H1 (cell line): ENCODE measurements around a stretch of chr1.

- RRBS: no CpG with 5 or more reads among the region's 7 CpGs
CAGE:
- cytosol, long polyA plus RNA: no peak
- long polyA plus RNA: no peak
- nucleus, long polyA plus RNA: start-site peak on the plus strand at chr1:236747774-236748006, 9 reads
Measured at GRCh38 chr1:236747489-236748036, 47.5 kb upstream of the MTR start.

- RRBS: no CpG with 5 or more reads among the region's 28 CpGs
CAGE:
- cytosol, long polyA plus RNA: no peak
- long polyA plus RNA: no peak
- nucleus, long polyA plus RNA: no peak
Measured at GRCh38 chr1:236997164-236998400, 6.7 kb downstream of the MT1HL1 start.

GRCh38 chr1:236998524-236998855, 5.8 kb downstream of the MT1HL1 start:
- RRBS: no CpG with 5 or more reads among the region's 3 CpGs
CAGE:
- cytosol, long polyA plus RNA: no peak
- long polyA plus RNA: no peak
- nucleus, long polyA plus RNA: no peak

DNA sequence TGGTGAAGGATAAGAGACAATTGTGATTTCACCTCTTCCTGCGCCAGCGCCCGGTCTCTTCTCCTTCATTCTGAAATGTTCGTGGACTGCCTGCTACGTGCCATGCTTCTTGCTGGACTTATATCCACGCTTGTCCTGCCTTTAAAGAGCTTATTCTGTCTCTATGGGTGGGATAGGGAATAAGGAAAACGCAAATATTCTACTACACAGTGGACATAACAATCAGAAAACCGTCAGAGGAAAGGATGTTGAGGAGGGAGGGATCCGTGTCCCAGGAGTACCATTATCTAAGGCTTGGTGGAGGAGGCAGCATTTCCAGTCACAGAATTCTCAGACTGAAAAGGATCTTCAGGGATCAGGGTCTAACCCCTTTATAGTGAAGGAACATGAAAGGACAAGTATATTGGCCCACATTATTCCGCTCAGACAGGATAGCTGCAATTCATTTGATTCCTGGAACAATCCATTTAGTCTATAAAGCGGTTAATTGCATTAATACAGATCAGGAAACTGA, 11.6 kb downstream of the RYR2 start:
- RRBS: no CpG with 5 or more reads among the region's 11 CpGs
CAGE:
- cytosol, long polyA plus RNA: no peak
- long polyA plus RNA: no peak
- nucleus, long polyA plus RNA: no peak

- RRBS: no CpG with 5 or more reads among the region's 5 CpGs
CAGE:
- cytosol, long polyA plus RNA: no peak
- long polyA plus RNA: no peak
- nucleus, long polyA plus RNA: no peak
Measured at GRCh38 chr1:237940646-237940984, 49.9 kb upstream of the ZP4 start.

DNA sequence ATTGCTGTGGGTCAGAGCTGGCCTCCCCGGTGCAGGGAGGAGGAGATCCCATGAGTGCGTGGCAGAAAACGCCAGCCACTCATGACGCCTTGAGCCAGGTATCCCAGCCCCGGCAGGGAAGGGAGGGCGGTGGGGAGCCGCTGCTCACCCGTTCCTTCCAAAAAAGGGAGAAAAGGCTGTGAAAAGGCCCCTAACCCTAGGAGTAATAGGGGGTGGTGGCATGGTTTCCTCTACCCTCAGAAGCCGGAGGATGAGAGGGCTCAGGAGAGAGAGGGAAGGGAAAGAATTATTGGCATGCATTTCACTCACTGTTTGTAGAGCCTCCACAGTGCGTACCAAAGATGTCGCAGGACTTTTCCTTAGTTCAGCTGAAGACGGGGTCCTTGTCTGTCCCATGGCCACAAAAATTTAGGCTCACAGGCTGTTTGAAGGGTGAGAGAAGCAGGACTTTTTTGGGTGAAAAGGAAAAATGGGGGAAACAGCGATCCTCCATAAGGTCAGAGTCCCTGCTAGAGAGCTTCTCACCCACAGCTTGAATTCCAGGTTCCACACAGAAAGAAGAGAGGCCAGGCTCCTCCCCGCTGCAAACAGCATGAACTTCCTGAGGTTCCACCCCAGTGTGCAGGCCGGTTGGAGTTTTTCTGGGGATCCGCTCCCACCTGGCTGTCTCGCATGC, 594.9 kb upstream of the ZP4 start:
- RRBS: 95% methylated on average over 4 of the region's 17 CpGs
CAGE:
- cytosol, long polyA plus RNA: no peak
- long polyA plus RNA: no peak
- nucleus, long polyA plus RNA: no peak

- RRBS: no CpG with 5 or more reads among the region's 1 CpG
CAGE:
- cytosol, long polyA plus RNA: no peak
- long polyA plus RNA: no peak
- nucleus, long polyA plus RNA: no peak
Measured at GRCh38 chr1:239447200-239447541, 60.8 kb downstream of the CHRM3 start.

DNA sequence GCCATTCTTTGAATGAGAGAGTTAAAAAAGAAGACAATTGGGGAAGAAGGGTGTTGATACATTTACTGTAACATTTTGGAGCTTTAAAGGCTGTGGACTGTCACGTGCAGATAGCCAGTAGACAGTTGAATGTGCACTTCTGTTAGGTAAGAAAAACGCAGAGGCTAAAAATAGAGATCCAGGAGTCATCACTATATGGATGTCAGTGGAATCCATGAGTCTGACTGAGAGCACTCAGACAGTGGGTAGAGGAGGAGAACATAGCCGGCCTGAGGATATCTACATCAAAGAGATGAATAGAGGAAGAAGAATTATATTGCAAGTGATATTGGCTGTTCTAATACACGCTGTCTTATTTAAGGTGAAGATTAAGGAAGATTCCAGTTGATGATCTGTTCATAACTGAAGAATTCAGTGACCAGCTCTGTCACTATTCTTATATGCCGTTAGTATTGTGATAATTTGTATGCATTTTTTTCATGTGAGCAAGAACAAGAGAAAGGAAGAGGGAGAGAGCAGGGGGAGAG, 344.8 kb downstream of the CHRM3 start:
- RRBS: no CpG with 5 or more reads among the region's 5 CpGs
CAGE:
- cytosol, long polyA plus RNA: no peak
- long polyA plus RNA: no peak
- nucleus, long polyA plus RNA: no peak

DNA sequence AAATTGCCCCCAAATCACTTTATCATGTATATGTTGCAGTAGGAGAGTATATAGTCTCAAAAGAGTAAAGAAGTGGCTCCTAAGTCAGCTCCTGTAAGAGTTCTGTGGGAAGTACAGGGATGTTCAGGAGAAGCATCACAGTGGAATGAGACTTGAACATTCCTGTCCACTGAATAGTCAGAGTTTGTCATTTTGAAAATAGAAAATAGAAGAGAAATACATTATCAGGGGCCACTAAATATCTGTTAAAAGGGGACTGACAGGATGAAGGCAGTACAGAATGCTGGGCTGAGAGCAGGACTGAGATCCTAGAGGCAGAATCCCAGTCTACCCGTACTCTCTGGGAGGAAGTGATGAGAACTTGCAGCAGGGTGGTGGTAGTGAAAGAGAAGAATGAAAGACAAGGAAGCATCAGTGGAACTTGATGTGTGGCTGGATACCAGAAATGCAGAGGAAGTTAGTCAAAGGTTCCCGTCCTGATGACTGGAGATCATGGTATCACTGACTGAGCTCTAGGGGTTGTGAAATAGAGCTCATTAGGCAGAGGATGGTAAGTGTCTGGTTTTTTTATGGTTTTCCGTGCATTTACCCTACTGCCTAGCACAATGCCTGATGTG, 153.4 kb downstream of the FMN2 start:
- RRBS: no CpG with 5 or more reads among the region's 3 CpGs
CAGE:
- cytosol, long polyA plus RNA: no peak
- long polyA plus RNA: no peak
- nucleus, long polyA plus RNA: no peak

DNA sequence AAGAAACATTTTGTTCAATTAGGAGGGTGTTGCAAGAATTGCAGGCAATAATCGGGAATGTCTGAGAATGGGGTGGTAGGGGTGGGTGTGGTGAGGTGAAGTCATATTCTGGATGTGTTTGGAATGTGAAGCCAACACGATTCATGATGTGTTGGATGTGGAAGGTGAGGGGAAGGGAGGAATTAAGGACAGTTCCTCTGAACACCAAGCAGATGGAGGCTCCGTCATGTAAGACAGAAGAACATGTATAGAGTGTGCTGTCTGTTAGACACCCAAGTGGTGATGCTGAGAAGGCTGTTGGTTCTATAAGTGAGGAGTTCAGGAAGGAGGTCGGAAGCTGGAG, 193.4 kb downstream of the FMN2 start:
- RRBS: no CpG with 5 or more reads among the region's 4 CpGs
CAGE:
- cytosol, long polyA plus RNA: no peak
- long polyA plus RNA: no peak
- nucleus, long polyA plus RNA: no peak

- RRBS: no CpG with 5 or more reads among the region's 5 CpGs
CAGE:
- cytosol, long polyA plus RNA: no peak
- long polyA plus RNA: no peak
- nucleus, long polyA plus RNA: no peak
Measured at GRCh38 chr1:240562097-240562513, 49.9 kb downstream of the GREM2 start.

DNA sequence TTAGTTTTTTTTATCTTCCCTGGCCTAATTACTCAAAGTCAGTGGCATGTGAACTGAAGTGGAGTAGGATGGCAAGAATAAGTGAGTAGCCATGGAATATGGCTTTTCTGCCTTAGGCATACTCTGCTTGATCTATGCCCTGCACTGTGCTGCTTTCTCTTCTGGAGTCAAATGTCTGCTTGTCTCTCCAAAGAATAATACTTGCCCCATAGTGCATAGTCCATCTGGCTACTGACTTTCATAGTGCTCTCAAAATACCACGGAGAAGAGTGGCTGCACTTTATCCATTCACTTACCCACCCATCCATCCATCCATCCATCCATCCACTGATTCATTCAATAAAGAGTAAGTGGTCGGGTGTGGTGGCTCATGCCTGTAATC, 13.3 kb downstream of the GREM2 start:
- RRBS: no CpG with 5 or more reads among the region's 2 CpGs
CAGE:
- cytosol, long polyA plus RNA: no peak
- long polyA plus RNA: no peak
- nucleus, long polyA plus RNA: no peak

- RRBS: no CpG with 5 or more reads among the region's 5 CpGs
CAGE:
- cytosol, long polyA plus RNA: no peak
- long polyA plus RNA: no peak
- nucleus, long polyA plus RNA: no peak
Measured at GRCh38 chr1:241267087-241267432, 89.9 kb downstream of the RGS7 start.

DNA sequence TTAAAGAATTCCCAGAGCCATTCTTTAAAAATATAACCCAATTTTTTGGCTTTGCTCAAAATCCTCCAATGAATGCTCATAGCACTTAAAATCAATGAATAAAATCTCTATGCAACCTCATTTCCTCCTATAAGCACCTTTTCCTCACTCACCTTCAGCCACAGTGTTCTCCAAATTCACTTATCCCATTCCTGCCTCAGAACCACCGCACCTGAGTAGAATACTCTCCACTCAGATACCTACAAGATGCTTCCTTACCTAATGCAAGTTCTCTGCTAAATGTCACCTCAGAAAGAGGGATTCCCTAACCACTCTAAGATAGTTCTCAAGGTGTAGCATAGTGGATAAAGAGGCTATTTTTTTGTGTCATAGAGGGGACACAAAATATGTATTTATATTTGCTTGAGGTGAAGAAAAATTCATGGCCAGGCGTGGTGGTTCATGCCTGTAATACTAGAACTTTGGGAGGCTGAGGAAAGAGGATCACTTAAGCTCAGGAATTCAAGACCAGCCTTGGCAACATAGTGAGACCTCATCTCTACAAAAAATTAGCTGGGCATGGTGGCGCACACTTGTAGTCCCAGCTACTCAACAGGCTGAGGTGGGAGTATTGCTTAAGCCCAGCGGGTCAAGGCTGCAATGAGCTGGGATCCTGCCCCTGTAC, 6.2 kb downstream of the CEP170 start:
- RRBS: no CpG with 5 or more reads among the region's 4 CpGs
CAGE:
- cytosol, long polyA plus RNA: no peak
- long polyA plus RNA: no peak
- nucleus, long polyA plus RNA: no peak

DNA sequence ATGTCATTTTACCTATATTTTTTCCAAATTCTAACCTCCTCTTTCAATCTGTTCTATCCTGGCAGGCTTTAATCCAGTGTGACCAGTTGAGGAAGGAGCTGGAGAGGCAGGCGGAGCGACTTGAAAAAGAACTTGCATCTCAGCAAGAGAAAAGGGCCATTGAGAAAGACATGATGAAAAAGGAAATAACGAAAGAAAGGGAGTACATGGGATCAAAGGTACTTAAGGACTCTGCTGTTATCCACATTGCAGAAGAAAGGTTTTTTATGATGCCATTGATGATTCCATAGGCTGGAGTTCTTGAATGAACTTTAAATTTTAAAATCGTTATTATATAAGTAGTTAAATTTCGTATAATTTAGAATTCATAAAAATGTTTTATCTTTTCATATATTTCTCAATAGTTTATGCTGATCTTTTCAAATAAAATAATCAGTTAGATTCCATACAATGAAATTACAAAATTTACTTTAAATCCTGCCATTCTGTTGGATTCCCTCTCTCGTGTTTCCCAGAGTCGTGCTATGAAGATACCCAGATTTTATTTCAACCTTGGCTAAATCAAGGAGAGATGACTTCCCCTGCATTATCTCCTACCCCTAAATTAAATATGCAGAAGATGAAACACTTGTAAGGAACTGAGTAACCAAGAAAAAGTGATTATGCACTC, 74.8 kb downstream of the SDCCAG8 start:
- RRBS: no CpG with 5 or more reads among the region's 7 CpGs
CAGE:
- cytosol, long polyA plus RNA: no peak
- long polyA plus RNA: no peak
- nucleus, long polyA plus RNA: no peak

- RRBS: no CpG with 5 or more reads among the region's 6 CpGs
CAGE:
- cytosol, long polyA plus RNA: no peak
- long polyA plus RNA: no peak
- nucleus, long polyA plus RNA: no peak
Measured at GRCh38 chr1:243396630-243397357, 141.0 kb downstream of the SDCCAG8 start.

DNA sequence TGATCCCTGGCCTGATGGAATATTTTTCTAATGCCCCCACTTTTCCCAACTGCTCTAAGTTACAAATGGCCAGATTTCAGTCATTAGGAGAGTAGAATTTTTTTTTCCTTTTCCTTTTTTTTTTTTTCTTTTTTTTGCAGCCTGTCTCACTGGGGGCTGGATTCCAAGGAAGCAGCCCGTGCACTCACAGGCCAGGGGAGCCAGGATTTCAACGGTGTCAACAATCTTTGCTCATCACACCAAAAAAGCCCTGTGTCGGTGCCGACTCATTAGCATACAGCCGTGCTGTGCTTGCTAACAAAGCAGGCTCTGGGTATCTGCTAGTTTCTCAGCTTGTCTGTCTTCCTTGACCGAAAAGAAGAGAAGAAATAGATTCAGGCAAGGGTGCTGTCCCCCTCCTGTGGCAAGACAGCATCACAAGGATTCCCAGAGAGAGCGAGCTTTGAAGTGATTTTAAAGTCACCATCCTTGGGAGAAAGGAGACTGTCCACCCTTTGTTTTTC, 214.6 kb downstream of the SDCCAG8 start:
- RRBS: no CpG with 5 or more reads among the region's 7 CpGs
CAGE:
- cytosol, long polyA plus RNA: no peak
- long polyA plus RNA: no peak
- nucleus, long polyA plus RNA: no peak

DNA sequence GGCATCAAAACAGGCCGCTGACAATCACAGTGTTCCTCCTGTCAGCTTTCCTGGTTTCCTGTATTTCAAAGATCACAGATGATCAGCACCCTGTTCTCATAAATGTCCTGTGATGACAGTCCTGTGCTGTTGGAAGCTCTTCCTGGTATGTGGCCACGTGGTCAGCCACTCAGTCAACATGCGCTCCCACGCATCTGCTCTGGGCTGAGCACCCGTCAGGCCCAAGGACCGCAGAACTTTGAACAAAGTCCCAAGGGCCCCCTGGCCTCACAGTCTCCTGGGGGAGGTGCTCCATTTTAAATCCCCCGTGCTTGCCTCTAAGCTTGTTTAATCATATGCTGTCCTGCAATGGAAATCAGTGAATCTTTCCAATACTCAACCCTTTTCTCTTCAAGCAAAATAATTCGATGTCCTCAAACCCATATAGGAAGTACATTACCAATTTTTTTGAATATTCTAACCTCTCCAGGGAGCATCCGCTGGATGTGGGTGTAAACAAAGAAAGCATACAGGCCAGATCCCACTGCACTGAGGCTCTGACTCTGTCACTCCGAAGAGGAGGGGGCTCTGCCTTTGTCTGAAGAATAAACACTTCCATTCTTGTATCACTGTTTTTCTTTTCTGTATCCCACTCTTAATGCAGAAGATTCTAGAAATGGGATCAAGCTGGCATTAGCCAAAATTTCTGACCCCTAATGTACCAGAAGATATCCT, 250.3 kb downstream of the SDCCAG8 start:
- RRBS: no CpG with 5 or more reads among the region's 10 CpGs
CAGE:
- cytosol, long polyA plus RNA: no peak
- long polyA plus RNA: no peak
- nucleus, long polyA plus RNA: no peak

DNA sequence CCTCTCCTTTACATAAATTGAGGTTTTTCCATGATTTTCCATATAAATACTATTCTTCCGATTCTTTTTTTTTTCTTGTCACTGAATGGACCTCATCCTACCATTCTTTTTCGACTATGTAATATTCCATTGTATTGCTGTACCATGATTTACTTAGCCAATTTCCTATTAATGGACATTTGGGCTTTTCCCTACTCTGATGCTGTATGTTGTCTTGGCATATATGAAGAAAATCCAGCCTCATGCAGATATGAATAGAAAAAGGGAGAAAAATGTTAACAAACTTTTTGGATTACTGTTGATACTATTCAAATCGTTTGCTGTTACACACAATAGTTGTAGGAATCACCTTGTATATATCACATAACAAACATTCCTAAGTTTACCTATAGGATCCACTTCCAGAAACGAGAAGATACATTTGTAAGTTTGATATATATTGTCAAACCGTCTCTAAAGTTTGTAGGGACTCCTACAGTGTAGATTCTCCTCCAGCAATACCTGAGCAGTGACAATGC, 71.1 kb downstream of the AKT3 start:
- RRBS: no CpG with 5 or more reads among the region's 5 CpGs
CAGE:
- cytosol, long polyA plus RNA: no peak
- long polyA plus RNA: no peak
- nucleus, long polyA plus RNA: no peak

DNA sequence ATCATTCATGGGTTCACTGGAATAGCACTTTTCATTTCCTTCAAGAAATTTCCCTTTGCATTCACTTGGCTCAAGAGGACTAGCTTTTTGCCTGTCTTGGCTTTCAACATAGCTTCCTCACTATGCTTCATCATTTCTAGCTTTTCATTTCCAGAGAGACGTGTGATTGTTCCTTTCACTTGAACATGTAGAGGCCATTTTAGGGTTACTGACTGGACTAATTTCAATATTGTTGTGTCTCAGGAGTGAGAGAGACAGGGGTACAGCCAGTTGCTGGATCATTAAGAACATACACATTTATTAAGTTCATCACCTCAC, 59.5 kb downstream of the AKT3 start:
- RRBS: no CpG with 5 or more reads among the region's 1 CpG
CAGE:
- cytosol, long polyA plus RNA: no peak
- long polyA plus RNA: no peak
- nucleus, long polyA plus RNA: no peak